ENCODE measurements around a stretch of chr1.

- RRBS: no CpG with 5 or more reads among the region's 5 CpGs
Measured at GRCh38 chr1:38025147-38025772, 12.7 kb downstream of the UTP11 start.

DNA sequence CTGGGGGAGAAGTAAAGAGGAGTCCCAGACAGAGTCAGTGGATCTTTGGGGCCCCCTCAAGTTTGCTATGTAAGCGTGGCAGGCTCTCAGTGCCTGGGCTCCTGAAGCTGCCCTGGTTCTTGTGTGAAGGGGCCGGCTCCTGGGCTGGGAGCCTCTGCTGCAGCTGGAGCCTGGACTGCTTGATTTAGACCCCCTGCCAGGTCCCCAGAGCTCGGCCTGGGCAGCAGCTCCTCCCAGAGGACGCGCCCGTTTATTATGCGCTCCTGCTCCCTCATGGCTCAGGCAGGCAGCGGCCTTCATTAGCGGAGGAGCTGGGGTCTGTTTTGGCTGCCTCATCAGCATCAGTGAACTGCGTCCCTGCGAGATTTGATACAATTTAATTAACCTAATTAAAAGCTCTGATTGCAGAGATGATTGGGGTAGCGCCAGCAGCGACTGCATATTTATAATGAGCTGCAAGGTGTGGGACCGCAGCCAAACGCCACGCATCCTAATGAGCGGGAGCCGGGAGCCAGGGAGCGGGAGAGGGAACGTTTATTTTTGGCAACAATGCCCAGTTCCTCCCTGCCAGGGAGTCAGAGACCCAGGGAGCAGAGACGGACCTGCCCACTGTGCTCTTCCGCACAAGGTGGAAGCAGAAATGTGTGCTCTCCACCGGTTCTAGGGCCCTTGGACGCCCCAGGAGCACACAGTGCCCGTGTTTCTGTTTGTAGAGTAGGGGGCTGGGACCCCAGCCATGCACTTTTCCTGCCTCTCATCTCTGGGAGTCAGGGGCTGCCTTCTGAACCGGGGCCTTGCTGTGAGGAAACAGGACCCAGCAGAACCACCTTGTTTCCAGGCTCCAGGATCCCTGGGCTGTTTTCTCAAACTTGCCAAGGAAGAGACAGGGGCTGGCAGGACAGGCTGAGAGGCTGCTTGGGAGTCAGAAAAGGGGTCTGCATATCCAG is 16.8 kb downstream of the UTP11 start:
- RRBS: 77% methylated on average over 3 of the region's 26 CpGs

GRCh38 chr1:38029966-38030537 is 16.5 kb downstream of the POU3F1 start:
- RRBS: no CpG with 5 or more reads among the region's 9 CpGs

GRCh38 chr1:38425322-38425755 is 378.7 kb upstream of the POU3F1 start:
- RRBS: no CpG with 5 or more reads among the region's 9 CpGs

DNA sequence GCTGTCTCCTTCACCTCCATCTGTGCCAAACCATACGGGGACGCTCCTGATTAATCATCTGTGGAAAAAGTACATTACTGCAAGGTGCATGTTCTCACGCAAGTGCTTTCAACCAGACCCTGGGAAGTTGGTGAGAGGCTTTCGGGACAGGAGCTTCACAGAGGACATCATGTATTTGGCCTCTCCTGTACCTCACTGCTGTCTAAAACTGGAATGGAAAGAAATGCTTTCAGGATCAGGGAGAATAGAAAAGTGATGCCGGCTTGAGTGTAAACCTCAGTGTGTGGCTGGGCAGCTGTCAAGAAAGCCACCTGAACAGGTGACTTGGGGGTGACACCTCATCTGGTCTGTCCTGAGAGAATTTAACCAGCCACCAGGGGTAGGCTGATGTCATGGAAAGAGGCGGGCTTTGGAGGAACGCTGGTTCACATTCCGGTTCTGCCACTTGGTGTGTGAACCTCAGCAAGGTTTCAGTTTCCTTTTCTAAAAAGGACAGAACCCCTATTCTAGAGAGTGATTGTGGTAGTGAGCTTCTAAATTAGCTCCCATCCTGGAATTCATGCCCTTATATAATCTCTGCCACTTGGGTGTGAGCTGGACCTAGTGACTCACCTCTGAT is 332.4 kb downstream of the RRAGC start:
- RRBS: no CpG with 5 or more reads among the region's 8 CpGs

- RRBS: no CpG with 5 or more reads among the region's 7 CpGs
Measured at GRCh38 chr1:38546606-38547068, 312.9 kb downstream of the RRAGC start.

- RRBS: no CpG with 5 or more reads among the region's 13 CpGs
Measured at GRCh38 chr1:38929090-38929755, 12.4 kb downstream of the RHBDL2 start.

DNA sequence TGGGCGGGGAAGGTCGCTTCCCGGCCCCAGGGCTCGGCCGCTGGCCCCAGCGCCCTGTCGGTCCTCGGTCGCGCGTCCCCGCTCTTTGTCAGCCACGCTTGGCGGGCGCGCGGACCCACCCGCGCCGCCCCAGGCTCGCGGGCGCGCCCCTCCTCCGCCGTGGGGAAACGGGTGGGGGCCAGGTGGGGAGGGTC is 55.6 kb downstream of the NDUFS5 start:
- RRBS: 2% methylated on average over 3 of the region's 27 CpGs

- RRBS: 54% methylated on average over 4 of the region's 11 CpGs
Measured at GRCh38 chr1:39082216-39082675, 56.1 kb downstream of the NDUFS5 start.

DNA sequence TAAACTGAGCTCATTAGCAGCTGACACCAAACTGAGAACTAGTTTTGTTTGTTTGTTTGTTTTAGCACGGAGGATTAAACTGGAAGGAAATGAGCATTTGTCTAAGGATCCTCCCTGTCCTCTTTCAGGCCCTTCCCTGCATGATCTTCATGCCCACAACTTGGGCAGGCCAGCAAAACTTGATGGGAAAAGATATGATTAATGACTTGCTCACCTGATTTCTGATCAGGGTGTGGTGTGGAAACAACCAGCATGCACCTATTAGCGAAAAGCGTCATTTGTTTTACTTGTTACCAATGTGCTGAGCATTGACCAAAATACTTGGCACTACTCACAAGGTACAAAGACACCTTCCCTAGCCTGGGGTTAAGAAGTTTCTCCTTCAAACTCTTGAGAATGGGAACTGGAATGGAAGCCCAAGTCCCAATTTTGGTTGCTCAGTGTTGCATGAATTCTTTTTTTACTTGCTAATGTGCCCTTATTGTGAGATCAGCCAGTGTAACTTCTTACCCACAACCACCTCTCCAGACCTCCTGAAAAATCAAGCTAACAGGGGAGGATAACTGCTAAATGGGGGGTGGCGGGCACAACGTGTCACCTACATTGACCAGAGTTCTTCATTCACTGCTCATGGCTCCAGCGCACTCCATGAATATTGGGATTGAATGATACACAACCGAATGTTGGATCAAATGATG is 77.6 kb downstream of the NDUFS5 start:
- RRBS: no CpG with 5 or more reads among the region's 7 CpGs

DNA sequence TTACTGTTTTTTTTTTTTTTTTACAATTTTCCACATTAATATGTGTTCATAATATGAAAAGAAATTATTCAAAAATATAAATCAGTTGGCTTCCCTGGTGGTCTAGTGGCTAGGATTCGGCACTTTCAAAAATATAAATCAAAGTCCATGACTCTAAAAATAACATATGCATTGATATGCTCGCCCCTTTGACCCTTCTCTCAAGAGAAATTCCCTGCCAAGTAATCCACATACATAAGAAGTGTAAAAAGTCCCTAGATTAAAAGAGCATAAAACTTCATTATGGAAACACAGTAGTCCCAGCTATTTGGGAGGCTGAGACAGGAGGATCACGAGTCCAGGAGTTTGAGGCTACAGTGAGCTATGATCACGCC is 88.0 kb downstream of the NDUFS5 start:
- RRBS: no CpG with 5 or more reads among the region's 4 CpGs

DNA sequence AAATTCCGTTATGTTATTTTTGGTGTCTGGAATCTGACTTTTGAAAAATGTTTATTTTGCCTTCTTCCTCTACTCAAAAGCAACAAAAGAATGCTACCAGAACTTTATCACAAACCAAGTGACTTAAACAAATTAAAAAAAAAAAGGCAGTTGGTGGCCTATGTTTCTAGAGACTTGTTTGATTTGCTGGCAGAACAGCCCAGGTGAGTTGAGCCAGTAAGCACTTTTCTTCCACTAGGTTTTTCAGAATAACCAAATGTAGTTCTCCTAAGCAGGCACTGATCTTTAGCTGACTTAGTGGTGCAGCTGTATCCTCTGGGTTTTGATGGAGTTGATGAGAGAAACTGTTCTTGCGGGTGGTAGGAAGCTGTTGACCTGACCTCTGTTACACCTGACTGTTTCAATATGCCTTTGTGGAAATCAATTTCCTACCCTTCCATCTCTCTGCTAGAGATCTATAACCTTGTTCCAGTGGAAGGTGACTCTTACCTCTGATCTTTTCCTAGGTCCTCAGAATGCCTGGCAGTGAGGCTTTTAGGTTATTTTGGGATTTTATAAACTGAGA is 51.7 kb upstream of the MACF1 start:
- RRBS: no CpG with 5 or more reads among the region's 2 CpGs

DNA sequence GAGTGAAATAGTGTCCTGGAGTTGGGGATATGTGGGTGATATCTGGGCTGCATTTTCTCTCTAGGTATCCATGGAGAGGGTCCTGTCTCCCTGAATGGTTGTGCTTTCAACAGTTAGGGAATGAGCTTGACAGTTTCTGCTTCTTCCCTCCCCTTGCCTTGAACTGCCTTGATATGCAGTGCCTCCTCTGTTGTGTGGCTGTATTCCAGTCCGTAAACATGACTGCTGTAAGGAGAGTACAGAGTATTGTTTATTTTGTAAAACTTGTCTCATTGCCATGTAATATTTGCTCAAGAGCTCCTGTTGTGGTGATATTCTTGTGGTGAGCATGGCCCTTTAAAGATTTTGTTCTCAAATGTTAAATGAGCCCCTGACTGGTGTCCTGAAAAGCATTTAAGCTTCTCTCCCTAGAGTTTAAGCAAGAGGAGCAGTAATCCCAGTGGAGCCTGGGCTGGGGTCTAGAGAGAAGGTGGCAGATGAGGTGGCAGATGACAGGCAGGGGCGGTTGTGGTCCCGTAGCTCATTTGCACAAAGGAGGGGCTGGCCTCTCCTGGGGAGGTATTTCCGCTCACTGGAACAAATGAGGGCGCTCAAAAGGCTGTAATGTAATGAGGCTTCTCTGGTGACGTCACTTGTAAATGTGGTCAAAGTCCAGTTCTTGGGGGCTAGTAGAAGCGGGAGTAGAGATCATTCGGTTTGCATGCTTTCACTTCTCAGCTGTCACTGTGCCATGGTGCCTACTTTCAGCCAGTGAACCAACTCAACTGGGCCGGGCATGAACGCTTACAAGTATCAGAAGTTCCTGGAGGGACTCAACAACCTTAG is 46.1 kb upstream of the MACF1 start:
- RRBS: no CpG with 5 or more reads among the region's 10 CpGs

GRCh38 chr1:39159097-39159535 is 45.4 kb upstream of the MACF1 start:
- RRBS: no CpG with 5 or more reads among the region's 2 CpGs

GRCh38 chr1:39170117-39170539 is 34.4 kb upstream of the MACF1 start:
- RRBS: no CpG with 5 or more reads among the region's 4 CpGs

- RRBS: no CpG with 5 or more reads among the region's 5 CpGs
Measured at GRCh38 chr1:39170637-39171217, 33.8 kb upstream of the MACF1 start.

GRCh38 chr1:39334224-39335548 is 130.2 kb downstream of the MACF1 start:
- RRBS: no CpG with 5 or more reads among the region's 9 CpGs

- RRBS: 94% methylated on average over 4 of the region's 14 CpGs
Measured at GRCh38 chr1:39387812-39388724, 103.4 kb upstream of the BMP8A start.

GRCh38 chr1:39408244-39409419 is 82.8 kb upstream of the BMP8A start:
- RRBS: 2% methylated on average over 73 of the region's 126 CpGs

DNA sequence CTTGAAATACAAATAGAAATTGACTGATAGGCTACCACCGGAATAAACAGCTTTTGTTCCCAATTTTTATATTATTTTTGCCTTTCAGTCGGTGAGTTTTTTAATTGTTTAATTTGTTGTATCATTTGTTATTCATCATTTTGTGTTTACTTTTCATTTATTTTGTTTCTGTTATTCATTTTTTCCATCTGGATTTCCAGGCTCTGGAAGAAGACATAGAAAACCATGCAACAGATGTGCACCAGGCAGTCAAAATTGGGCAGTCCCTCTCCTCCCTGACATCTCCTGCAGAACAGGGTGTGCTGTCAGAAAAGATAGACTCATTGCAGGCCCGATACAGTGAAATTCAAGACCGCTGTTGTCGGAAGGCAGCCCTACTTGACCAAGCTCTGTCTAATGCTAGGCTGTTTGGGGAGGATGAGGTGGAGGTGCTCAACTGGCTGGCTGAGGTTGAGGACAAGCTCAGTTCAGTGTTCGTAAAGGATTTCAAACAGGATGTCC is 63.6 kb upstream of the BMP8A start:
- RRBS: no CpG with 5 or more reads among the region's 6 CpGs

All from Ishikawa (cell line).